Vermiform appendix (tissue), 1 donor: ENCODE measurements around the genes PRADC1, CCT7, TPRKB and INO80B.

- PRO-cap: bidirectional peak, plus-strand start at chr2:73233503, minus-strand start at chr2:73233221
These were observed at the start of gene PRADC1 for GRCh38 chr2:73232607-73233329. TSS of gene PRADC1 (minus strand) at chr2:73233239.

DNA sequence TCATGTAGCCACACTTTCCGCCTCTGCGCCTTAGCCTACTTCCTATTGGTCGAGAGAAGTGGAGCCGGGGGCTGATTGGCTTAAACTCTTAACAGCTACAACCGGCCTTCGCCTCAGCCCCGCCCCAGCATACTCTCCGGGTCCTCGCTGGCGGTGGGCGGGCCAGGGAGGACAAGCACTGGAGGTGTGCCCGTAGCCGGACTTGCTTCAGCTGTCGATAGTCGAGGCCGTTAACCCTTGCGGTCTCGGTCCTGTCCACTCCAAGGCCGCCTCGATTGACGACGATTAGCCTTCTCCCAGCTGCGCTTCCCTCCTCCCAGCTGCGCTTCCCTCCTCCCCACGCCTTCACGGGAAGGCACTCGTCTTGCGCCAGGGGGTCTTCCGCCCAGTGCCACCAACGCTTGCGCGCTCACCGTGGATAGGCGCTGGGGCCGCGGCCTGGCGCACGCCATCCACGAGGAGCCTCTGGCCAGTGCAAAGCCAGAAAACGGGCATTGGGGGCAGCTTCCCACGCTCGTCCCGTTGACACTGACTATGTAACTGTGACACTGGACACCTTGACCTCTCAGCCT is 377 bp upstream of the PRADC1 start:
- PRO-cap: bidirectional peak, plus-strand start at position 174 of the sequence, minus-strand start outside the sequence

GRCh38 chr2:73234095-73235316 is at the start of gene CCT7:
TSS of gene CCT7 (plus strand) at chr2:73234308.
- PRO-cap: bidirectional peak, plus-strand start at chr2:73234330, minus-strand start at chr2:73234221; bidirectional peak, plus-strand start at chr2:73234703, minus-strand start at chr2:73234541

DNA sequence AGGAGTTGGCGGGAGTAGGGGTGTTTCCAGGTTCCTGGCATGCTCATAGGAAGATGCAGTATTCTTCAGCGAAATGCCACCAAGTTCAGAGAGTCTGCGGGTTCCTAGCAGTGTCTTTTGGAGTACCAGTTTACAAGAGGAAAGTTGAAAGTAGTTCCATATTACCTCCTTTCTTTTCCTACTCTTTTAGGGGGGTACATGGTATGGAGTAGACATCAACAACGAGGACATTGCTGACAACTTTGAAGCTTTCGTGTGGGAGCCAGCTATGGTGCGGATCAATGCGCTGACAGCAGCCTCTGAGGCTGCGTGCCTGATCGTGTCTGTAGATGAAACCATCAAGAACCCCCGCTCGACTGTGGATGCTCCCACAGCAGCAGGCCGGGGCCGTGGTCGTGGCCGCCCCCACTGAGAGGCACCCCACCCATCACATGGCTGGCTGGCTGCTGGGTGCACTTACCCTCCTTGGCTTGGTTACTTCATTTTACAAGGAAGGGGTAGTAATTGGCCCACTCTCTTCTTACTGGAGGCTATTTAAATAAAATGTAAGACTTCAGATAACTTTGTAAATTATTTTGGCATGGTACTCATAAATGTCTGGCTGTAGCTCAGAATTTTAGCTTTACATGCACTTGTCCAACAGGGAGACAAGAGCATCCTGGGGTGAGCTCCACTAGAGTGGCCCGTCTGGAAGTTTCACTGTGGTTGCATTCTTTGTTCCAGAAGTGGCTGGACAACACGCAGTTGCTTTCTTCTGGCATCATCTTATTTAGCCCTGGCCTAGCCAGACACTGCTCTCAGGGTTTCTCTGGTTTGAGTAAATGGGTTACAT is 18.6 kb downstream of the CCT7 start:
- PRO-cap: no peak

DNA sequence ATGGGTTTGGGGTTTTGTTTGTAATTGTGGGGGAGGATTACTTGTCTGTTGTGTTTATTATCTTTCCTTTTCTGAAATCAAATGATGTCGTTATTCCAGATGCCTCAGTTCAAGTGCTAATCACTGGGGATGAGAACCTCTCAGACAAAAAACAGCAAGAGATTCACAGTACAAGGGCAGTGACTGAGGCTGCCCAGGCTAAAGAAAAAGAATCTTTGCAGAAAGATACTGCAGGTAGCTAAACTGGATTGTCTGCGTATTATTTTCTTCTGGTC is 85.2 kb downstream of the NAT8 start:
- PRO-cap: no peak

DNA sequence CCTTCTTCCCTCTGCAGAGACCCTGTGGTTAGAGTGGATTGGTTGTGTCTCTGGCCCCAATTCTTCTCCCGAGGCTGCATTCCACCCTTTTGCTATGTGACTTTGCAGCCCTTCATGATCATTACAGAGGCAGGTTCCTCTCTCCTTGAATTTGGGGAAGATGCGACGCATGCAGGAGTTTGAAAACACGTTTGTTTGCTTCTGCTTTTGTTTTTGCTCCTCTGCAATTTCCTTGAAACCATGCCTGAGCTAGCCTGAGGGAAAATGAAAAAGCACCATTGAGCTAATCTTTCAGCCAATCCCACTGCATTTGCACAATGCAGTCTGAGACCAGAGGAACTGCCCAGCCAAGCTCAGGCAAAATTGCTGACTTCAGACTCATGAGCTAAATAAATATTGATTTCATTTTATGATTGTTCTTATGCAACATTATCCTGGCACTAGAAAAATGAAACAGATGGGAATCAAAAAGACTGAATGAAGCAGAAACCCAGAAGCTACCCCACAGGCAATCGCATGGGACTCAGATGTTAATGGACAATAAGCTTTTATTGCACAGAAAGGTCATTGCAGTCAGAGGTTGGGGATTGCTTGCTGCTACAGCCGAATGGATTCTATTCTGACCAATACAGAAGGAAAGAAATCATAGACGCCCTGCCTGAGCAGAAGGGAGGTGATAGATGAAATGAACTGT is 37.0 kb downstream of the TPRKB start:
- PRO-cap: no peak

GRCh38 chr2:73736586-73737798 is at the start of gene TPRKB:
TSS of gene TPRKB (minus strand) at chr2:73737345.
- PRO-cap: bidirectional peak, plus-strand start at chr2:73737590, minus-strand start at chr2:73737345

- PRO-cap: no peak
These were observed 10.9 kb downstream of the STAMBP start for GRCh38 chr2:73839549-73840103.

GRCh38 chr2:73896270-73897050 is 3.7 kb downstream of the ACTG2 start:
- PRO-cap: no peak

- PRO-cap: bidirectional peak, plus-strand start at chr2:73918600, minus-strand start at chr2:73918321
These were observed 8.6 kb upstream of the DGUOK start for GRCh38 chr2:73917798-73918747.

DNA sequence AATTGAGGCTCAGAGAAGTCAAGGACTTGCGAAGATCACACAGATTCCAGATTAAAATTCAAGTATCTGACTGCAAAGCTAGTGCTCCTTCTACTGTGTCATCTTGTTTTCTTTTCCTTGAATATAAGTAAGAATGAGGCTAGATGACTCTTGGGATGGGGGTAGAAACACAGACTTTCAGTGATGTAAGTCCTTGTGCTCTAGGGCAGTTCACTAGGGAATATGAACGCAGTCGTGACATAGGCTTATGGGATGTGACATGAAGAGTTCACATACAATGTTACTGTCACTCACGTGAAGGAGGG is 6.9 kb upstream of the DGUOK start:
- PRO-cap: no peak

DNA sequence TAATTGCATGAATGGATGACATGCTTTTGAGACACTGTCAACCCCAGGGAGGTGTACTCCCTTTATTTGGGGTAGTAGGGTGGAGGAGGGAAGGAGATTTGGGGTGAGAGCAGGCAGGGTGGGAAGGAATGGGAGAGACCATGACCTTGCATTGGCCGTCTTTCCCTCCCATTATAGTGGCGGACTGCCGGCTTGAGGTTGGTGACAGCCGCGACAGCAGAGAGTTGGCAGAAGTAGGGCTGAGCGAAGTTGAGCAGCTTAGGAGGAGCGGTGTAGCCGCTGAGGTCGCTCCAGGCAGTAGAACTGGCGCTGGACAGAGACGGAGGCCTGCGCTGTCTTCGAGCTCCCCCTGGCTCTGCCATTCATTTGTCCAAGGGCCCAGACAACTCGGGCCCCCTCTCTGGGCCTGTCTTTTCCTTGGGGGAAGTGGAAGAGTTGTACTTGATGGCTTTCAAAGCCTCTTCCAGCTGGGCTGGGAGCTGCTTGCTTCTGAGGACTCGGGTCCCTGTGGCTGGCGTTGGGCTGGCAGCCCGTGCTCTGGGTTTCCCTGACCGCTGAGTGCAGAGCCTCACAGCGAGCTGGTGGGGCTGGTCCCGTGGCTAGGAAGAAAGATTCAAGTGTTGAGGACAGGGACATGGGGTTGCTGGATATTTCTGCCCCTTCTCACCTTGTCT is 2.8 kb downstream of the TET3 start:
- PRO-cap: no peak

DNA sequence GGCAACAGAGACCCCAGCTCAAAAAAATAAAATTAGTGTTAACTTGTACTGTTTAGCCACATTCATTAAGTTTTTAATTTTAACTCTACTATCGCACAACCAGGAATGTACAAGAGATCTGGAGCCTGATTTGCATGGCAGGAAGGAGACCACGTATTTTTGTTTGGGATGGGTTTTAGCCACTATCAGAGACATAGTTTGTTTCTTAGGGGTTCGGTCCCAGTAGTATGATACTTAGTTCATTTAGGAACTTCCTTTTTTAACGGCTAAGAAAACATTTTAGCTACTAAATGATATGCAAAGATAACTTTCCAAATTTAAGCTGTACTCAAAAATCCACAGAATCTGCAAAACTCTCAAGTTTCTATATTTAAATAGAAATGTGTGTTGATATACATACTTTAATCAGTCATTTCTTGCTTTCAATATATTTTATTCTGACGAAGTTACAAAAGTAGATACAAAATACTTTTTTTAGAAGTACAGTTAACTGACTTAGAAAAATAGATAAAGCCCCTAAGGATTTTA is 4.5 kb upstream of the BOLA3 start:
- PRO-cap: no peak

GRCh38 chr2:74218000-74218556 is 19.7 kb downstream of the MTHFD2 start:
- PRO-cap: no peak

GRCh38 chr2:74415785-74416157 is 5.6 kb downstream of the C2orf81 start:
- PRO-cap: no peak

DNA sequence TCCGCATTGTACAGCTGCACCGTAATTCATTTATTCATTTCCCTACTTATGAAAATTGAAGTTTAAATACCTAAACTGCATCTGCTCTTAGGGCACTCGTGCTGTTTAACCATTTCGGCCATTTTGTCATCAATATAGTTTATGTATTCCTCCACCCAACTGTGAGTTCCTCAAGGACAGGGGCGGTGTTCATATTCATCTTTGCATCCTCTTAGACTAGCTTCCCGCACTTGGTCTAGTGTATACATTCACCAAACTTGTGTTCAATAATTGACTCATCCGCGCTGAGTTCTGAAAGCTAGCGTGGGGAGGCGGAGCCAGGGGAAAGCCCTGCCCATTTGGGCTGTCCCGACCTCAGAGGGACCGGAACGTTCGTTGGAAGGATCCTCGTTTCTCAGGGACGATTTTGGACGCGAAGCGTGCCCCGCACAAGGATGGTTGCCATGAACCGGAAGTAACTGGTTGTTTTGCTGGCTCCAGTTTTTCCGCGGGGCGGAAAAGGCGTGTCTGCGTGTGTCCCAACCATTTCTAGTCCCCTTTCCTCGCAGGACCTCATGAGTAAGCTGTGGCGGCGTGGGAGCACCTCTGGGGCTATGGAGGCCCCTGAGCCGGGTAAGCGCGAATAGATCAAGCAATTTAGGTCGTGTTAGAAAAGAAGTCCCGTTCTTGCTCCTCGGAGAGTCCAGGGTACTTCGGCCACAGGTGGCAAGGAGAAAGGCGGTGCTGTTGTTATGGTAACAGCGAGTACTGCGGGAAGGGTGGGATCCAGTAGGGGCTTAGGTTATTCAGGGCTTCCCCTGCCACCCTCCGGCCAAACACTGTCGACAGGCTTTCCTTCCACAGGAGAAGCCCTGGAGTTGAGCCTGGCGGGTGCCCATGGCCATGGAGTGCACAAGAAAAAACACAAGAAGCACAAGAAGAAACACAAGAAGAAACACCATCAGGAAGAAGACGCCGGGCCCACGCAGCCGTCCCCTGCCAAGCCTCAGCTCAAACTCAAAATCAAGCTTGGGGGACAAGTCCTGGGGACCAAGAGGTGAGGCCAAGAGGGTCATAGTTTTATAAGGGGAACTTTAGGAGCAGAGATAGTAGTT is at the start of gene INO80B:
Gene INO80B, plus strand, starts transcription at position 525 of the 1,094 bp plus-strand sequence.
- PRO-cap: bidirectional peak, plus-strand start at position 555 of the sequence, minus-strand start at position 237 of the sequence

DNA sequence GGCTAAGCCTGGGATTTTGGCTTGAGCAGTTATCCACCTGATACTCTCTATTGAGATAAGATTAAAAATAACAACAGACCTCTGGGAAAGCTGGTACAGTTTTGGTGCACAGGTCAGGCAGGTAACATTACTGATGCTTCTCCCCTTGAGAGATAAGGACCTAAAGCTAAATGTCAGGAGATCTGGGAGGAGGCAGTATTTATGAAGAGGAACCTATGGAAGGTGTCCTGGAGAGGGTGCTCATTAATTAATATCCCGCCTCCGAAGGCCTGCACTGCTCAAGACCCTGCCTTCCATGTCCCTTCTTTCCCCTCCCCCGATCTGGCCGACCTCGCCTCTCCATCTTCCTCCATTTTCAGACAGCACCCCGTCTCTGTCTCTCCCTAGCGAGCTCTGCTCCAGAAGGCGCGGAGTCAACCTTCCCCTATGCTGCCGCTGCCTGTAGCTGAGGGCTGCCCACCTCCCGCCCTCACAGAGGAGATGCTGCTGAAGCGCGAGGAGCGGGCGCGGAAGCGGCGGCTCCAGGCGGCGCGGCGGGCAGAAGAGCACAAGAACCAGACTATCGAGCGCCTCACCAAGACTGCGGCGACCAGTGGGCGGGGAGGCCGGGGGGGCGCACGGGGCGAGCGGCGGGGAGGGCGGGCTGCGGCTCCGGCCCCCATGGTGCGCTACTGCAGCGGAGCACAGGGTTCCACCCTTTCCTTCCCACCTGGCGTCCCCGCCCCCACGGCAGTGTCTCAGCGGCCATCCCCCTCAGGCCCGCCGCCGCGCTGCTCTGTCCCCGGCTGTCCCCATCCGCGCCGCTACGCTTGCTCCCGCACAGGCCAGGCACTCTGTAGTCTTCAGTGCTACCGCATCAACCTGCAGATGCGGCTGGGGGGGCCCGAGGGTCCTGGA is 1.0 kb upstream of the WBP1 start:
- PRO-cap: bidirectional peak, plus-strand start at position 732 of the sequence, minus-strand start at position 573 of the sequence

DNA sequence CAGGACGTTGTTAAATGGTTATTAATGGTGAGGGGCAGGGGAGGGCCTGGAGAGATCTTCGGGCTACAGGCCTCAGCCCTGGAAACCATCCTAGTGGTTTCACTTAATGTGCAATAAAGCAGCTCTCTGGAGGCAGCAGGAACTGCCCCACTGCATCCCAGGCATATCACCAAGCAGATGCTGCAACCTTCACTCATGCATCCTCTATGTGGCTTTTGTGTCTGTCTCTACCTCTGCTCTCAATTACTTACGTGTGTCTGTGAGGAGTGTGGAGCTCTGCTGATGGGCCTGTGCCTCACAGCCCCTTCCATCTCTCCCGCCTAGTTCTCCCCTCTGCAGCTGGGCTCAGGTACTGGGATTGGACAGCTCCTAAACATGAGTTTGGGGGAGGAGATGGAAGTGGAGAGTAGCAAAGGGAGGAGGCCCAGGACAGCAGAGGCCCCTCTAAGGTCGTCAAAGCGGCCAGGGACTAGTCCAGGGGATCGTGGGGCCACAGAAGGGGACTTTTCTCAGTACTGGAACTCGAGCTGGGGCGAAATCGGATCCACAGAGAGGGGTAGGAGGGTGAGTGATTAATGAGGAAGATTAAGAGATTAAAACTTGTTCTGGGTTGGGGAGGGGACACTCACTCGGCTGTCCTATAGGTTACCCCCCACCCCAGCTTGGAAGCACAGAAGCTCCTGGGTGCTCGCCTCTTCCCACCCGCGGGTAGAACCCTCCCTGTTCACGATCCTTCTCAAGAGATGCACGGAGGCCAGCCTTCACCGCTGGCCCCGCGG is 2.0 kb upstream of the LBX2 start:
- PRO-cap: no peak

DNA sequence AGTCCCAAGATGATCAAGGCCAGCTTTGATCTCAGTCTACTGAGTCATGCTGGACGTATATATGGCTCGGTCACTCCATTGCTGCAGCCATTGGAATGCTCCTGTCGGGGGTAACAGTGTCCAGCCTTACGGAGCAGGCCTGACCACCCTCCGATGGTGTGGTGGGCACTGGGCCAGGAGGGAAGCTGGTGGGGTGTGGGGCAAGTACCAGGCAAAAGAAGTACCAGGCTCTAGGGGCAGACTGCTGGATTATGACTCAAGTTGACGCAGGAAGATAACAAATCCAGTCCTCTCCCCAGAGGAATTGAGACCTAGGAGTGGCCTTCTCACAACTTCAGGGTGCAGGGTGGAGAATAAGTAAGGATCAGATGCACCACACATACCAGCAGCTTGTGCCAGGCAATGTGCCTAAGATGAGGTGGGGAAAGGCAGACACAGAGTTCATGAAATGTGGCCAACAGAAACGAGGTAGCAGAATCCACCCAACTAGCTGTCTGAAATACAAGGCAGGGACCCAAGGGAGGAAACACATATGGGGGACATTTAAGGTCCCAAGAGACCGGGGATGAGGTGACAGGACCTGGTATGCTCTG is 37.9 kb downstream of the SEMA4F start:
- PRO-cap: no peak

- PRO-cap: no peak
These were observed 86.8 kb downstream of the SEMA4F start for GRCh38 chr2:74740677-74741482.